Urinary bladder (tissue), 3 donors: ENCODE data around the gene DNAJC27.

DNA sequence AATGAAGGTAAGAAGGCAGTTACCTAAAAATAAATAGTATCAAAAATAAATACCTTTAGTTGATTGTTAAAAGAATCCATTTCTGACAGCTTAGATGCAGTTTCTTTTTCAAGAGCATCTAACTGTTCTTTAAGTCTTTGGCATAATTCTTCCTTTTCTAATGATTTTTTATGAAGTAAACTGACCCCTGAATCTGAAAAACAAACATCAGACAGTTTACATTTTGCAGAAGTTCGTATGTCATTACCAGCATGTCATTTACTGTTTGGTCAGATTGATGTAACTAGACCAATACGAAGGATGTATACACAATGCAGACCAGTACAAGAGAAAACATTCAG is 74.2 kb downstream of the ITSN2 start:
- PRO-cap: no peak
- RAMPAGE, long total RNA: no peak

DNA sequence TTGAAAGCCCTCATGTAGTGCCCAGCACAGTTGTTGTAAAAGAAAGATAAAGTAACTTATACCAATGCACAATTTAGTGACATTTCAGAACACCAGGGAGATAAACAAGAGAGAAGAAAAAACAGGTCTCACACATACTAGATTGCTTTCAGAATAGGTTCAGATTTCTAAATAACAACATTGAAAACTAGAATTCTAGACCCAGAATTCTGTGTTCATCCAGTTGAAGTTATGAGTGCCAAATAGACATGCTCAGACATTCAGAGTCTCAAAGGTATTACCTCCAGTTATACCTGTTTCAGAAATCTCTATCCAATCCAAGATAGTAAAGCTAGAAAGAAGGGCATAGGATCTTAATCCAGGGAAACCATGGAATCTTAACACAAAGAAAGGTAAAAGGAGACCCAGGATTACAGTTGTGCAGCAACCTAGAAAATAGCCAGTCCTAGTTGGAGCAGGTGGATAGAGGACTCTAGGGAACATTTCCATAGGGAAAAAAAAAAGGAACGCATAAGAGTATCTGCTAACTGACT is 124.8 kb downstream of the PTRHD1 start:
- PRO-cap: no peak
- RAMPAGE, long total RNA: no peak

- PRO-cap: no peak
- RAMPAGE, long total RNA: no peak
These were observed 27.2 kb downstream of the CENPO start for GRCh38 chr2:24820355-24820900.

- PRO-cap: unidirectional peak, minus-strand start at chr2:24855848
- RAMPAGE, long total RNA: no peak
These were observed 62.5 kb downstream of the CENPO start for GRCh38 chr2:24855617-24856147.

- PRO-cap: no peak
- RAMPAGE, long total RNA: no peak
These were observed 48.1 kb downstream of the ADCY3 start for GRCh38 chr2:24871889-24872460.

GRCh38 chr2:24912195-24912718 is 7.8 kb downstream of the ADCY3 start:
- PRO-cap: no peak
- RAMPAGE, long total RNA: no peak

DNA sequence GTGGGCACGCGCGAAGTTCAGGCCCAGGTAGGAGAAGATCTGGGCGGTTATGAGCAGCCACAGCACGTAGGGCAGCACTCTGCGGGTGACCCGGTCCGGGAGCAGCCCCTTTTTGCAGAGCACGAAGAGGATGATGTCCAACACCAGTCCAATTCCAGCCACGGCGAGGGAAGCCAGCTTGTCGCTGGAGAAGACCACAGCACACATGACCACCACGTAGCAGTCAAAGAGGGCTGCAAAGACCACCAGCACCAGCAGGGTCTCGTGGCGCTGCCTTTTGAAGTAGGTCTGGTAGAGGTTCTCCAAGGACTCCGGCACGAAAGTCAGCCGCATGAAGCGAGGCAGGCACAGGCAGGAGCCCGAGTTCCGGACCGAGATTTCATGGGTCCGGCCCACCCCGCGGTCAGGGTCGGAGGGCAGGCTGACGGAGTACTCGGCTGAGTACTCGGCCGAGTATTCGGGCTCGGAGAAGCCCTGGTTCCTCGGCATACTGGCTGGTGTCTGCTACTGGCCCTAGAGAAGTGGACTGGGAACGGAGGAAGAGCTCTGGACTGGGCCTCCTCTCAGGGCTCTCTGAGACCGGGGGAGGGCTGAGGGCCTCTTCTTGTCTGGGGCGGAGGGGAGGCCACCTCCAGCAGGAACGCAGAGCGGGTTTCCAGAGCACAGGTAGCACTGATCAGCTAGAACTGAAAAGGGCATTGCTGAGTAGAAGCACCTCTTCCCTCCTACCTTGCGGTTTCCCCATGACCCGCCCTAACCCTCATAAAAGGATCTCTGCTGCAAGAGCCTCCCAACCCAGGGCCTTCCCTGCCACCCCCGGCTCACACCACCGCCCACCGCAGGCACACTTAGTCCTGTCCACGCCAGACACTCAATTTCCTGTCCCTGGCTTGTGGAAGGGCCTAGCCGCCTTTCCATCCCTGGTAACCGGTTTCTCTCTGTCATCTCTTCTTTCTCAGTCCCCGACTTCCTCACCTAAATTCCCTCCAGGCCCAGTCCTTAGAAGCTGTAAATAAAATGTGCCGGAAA is 1.2 kb downstream of the ADCY3 start:
- PRO-cap: no peak
- RAMPAGE, long total RNA: no peak

DNA sequence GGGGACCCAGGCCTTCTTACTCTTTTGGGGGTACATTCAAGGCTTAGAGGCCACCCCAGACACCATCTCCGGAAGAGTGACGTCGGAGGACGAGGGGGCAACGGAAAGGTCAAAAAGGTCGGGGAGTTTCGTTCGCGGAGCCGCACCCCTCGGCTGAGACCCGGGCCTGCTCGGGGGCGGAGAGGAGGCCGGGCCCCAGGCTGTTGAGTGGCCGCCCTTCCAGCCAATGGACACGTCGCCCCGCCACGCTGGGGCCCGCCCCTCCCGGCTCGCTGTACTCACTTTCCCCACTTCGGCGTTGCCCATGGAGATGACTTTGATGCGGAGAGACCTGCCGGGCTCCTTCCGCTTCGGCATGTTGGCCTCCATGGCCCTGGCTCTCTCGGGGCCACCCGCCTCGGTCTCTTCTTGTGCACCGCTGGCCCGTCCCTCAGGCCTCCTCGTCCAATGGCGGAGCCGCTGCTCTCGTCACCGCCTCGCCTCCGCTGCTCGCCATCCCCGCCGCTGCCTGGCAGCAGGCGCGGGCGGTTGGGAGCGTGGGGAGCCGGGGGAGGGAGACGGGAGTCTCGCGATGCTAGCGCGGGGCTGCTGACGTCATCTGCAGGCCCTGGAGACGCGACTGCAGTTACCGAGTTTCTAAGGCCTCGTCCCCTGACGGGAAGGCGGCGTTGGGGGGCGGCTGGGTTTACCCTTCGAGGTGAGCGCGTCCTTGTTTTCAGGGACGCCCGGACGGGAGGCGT is at the start of gene DNAJC27:
Gene DNAJC27, minus strand, starts transcription at position 420 of the 740 bp plus-strand sequence.
- PRO-cap: bidirectional peak, plus-strand start at position 308 of the sequence, minus-strand start at position 168 of the sequence; bidirectional peak, plus-strand start at position 654 of the sequence, minus-strand start at position 357 of the sequence
- RAMPAGE, long total RNA: start-site peak on the minus strand centred at position 142 of the sequence, 128 bp wide, 70 and 42 reads in 2 replicates; start-site peak on the minus strand centred at position 391 of the sequence, 70 bp wide, 95 and 43 reads in 2 replicates; start-site peak on the plus strand centred at position 593 of the sequence, 10 bp wide, 74 and 23 reads in 2 replicates

GRCh38 chr2:25161490-25161956 is 6.9 kb downstream of the POMC start:
- PRO-cap: unidirectional peak, minus-strand start at chr2:25161596
- RAMPAGE, long total RNA: no peak

GRCh38 chr2:25273271-25273960 is 68.3 kb downstream of the DNMT3A start:
- PRO-cap: bidirectional peak, plus-strand start at chr2:25273584, minus-strand start at chr2:25273476
- RAMPAGE, long total RNA: no peak

- PRO-cap: bidirectional peak, plus-strand start at chr2:25277422, minus-strand start at chr2:25277369
- RAMPAGE, long total RNA: no peak
These were observed 64.6 kb downstream of the DNMT3A start for GRCh38 chr2:25277005-25277707.

DNA sequence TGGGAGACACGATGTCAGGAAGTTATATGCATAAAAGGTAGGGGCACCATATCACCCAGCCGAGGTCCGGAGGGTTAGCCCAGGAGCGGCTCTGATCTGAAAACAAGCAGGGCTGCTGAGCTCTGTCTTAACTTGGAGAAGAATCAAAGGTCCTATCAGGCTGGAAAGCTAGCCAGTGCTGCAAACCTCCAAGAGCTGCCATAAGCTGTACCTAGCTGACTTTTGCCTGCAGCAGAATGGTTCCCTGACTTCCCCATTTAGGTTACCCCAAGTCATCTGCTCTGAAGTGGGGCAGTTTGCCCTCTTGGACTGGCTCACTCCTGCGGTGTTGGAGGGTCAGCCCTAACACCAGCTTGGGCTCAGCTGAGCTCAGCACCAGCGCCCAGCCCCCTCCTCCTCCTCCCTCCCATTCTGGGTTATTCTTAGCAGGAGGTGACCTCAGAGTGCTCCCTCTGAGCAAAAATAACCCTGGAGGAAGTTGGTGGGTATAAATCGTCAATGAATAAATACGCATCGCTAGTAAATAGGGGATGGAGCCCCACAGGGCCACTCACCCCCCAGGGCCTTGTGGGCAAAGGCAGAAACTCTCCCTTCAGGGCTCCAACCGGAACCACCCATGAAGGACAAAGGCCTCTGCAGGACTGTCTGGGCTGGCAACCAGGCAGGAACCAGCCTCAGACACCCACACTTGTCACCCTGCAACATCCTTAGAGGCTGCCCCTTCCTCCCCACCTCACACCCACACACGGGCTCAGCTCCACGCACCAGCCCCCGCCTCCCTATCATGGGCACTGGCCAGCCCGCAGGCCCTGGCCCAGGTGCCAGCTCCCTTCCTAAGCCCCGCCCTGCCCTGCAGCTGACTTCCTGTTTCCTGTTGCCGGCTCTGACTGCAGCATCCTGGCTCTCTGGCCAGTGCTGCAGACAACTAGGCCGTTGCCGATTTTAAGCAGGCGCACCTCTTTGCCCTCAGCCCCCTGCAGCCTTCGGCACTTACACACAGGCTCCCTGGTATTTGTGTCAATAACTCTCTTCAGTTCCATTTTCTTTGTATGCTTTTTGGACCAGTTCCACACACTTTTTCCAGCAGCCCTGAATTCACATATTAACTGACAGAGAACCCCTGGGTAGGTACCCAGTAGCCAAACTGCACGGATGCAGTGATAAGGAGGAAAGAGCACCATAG is 46.8 kb downstream of the DNMT3A start:
- PRO-cap: unidirectional peak, minus-strand start at position 311 of the sequence; bidirectional peak, plus-strand start at position 912 of the sequence, minus-strand start at position 835 of the sequence
- RAMPAGE, long total RNA: no peak

DNA sequence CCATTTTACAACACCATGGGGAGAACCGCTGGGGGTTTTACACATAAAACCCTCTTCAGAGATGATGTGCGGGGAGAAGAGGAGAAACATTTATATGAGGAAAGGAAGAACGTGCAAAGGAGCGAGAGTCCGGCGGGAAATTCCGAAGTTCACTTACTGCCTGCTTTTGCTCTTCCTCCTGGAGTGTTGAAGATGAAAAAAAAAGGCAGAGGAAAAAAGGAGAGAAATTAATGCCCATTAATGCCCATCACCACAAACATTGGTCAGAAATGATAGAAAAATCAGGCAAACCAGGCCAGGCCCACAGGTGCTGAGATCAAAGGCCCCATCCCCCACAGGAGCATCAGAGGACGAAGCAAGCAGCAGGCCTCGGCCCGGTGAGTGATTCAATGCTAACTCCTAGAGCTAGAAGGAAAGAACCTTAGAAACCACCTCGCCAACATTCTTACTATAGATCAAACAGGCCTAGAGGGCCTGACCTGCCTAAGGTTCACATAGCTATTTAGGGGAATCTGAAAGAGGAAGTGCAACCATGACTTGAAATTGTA is 77.7 kb upstream of the DNMT3A start:
- PRO-cap: no peak
- RAMPAGE, long total RNA: no peak

DNA sequence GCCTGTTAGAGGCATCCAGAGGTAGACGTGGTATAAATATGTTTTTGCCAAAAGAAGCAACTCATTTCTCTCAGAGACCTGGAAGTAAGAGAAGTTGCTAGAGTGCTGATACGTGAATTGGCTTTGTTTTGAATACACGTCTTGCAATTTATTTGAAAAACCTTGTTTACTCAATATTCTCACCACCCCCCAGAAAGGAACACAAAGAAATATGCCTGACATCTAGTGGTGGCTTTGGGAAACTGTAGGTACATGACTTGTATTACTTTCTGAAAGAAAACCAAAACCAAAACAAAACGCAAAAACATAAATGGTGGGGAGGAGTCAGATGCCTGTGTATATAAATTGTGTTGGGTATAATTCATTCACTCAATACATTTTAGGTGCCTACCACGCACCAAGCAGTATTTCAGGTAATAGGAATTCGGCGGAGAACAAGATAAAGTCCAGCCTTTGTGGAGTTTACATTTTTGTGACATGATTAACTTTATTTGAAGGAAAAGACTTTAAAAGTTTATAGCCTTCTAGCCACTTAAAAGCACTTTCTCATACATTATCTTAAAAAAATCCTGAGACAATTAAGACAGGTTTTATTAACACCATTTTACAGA is 151.2 kb downstream of the DTNB start:
- PRO-cap: no peak
- RAMPAGE, long total RNA: no peak

- PRO-cap: no peak
- RAMPAGE, long total RNA: no peak
These were observed 69.9 kb upstream of the DTNB start for GRCh38 chr2:25742948-25743946.

- PRO-cap: no peak
- RAMPAGE, long total RNA: no peak
These were observed 473 bp downstream of the KIF3C start for GRCh38 chr2:25981726-25982322.

DNA sequence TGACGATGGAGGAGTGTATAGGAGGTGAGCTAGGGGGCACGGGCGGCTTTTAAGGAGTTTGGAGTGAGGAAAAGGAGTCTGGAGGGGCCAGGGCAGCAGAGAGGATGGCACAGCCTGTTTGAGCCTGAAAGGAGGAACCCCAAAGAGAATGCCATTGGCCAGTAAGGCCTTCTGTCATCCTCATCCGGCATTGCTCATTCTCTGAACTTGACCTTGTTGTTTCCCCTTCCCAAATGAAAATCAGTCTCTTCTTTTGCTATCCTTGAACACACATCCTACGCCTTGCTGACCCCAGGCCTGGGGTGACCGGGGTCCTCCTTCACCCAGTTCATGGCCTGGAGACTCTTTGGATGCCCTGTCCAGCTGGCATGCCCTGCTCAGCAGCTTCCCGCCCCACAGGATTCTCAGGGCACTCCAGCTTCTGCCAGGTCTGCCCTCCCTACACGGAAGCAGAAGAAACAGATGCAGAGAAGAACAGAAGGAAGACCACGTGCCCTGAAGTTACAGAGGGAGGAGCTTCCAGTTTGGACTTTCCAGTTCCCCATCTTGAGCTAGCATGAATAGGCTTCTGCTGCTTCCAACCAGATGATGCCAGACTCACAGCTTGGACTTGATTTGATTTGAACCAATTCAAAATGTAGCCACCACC is 20.5 kb upstream of the KIF3C start:
- PRO-cap: no peak
- RAMPAGE, long total RNA: no peak

- PRO-cap: no peak
- RAMPAGE, long total RNA: no peak
These were observed 38.9 kb downstream of the RAB10 start for GRCh38 chr2:26072731-26073187.

DNA sequence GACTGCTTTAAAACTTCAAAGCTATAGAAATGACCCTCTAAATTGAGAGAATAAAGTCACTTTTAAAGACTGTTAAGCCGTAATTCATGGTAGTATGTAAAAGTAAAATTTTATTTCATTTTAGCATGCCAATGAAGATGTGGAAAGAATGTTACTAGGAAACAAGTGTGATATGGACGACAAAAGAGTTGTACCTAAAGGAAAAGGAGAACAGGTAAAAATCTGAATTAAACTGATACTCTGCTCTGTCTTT is 45.9 kb upstream of the GAREM2 start:
- PRO-cap: no peak
- RAMPAGE, long total RNA: no peak

DNA sequence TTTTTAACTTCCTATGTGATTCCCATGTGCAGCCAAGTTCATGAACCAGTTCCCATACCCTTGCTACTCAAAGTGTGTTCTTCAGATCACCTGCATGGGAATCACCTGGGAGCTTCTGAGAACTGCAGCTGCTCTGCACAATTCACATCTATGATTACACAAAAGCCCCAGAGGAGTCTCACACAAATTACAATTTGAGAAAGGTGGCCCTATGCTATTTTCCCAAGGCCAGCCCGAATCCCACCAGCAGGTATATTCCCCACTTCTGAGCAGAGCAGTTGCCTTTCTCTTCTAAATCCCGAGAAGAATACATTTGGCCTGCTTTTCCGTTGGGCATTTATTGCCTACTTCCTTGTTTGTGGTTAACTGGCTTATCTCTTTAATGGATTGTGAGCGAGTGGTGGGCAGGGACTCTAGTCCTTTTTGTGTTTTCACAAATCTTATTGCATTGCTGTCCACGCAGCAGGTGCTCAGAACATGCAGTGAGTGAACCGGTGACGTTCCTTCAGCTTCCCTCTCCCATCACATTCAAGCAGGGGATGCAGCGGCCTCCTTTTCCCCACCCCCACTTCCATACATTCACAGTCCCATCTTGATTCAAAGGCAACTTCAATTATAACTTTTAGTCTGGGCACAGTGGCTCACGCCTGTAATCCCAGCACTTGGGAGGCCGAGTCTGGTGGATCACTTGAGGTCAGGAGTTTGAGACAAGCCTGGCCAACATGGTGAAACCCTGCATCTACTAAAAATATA is 28.9 kb upstream of the GAREM2 start:
- PRO-cap: no peak
- RAMPAGE, long total RNA: no peak